Bronchial epithelial cell (primary cell): ENCODE measurements around a stretch of chr14.

- RRBS, 2 experiments: no CpG with 5 or more reads among the region's 27 CpGs
Measured at GRCh38 chr14:24141670-24142125, 307 bp upstream of the EMC9 start.

GRCh38 chr14:24177614-24178109, 5.8 kb downstream of the REC8 start:
- RRBS, 2 experiments: no CpG with 5 or more reads among the region's 7 CpGs

DNA sequence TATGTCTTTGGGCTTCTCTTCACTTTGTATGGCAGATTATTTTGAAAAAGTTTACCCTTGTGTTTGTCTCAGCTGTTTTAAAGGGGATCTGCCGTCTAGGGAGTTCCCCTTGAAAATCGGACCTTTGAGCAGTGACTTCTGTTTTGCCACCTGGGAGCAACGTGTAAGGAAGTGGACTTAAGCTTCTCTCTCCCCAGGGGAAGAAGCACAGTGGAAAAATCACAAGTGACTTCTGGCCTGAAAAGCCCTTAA, 1.1 kb upstream of the TM9SF1 start:
- RRBS, 2 experiments: no CpG with 5 or more reads among the region's 3 CpGs

- RRBS, 2 experiments: no CpG with 5 or more reads among the region's 9 CpGs
Measured at GRCh38 chr14:24233137-24233346, 313 bp downstream of the GMPR2 start.

DNA sequence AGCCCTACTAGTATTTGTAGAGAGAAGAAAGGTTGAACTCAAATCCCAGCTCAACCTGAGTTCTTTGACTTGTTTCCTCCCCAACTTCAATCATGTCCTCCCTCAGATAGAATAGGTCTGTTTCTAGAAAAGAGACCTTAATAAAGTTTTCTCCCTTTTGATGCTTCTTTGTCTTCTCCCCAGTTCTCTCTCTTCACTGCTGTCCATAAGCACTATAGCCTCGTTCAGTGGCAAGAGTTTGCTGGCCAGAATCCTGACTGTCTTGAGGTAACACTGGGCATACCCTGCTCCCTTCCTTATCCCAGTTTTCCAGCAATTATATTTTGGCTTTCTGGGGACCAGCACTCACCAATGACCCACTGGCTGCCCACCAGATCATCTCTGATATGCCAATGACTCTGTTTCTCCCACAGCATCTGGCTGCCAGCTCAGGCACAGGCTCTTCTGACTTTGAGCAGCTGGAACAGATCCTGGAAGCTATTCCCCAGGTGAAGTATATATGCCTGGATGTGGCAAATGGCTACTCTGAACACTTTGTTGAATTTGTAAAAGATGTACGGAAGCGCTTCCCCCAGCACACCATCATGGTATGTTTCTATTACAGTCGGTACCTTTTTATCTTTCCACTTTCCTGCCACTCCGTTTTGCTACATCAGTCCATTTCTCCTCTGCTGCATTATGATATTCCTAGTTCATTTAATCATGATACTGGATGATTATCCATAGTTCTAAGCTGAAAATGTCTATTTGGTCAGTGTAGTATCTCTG, 3.0 kb downstream of the GMPR2 start:
- RRBS, 2 experiments: no CpG with 5 or more reads among the region's 5 CpGs

GRCh38 chr14:24257922-24258860, 4.8 kb downstream of the TGM1 start:
- RRBS, 2 experiments: no CpG with 5 or more reads among the region's 18 CpGs

DNA sequence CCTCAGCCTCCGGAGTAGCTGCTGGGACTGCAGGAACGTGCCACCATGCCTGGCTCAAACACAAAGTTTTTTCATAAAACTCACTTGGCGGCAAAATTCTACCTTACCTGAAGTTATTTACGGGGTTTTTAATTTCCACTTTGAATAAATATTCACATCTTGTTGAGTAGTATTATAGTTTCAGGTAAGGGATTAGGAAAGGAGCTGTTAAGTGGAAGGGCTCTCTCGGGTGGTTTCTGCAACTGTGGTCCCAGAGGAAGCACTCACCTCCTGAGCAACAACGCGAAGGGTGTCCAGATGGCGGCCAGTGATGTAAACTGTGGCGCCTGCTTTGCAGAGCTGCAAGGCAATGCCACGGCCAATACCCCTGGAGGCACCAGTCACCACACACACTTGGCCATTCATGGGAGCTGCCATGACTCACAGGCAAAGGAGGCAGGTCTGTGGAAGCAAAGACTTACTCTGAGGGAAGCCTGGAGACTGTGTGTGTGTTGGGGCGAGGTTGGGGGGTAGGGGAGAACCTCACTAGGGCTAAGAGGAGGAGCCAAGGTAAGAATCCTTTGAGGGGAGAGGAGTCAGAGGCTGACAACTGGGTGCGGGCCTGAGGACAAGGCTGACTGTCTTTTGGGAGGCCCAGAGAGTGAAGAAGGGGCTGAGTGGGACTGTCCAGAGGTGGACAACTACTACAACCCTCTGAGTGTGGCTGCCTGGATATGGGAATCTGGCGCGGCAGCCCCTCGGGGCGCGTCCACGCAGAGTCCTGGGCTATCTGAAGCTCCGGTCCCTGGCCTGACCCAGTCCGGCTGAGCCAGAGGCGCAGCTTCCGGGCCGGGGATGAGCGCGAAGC, 667 bp downstream of the DHRS1 start:
- RRBS, 2 experiments: no CpG with 5 or more reads among the region's 25 CpGs

DNA sequence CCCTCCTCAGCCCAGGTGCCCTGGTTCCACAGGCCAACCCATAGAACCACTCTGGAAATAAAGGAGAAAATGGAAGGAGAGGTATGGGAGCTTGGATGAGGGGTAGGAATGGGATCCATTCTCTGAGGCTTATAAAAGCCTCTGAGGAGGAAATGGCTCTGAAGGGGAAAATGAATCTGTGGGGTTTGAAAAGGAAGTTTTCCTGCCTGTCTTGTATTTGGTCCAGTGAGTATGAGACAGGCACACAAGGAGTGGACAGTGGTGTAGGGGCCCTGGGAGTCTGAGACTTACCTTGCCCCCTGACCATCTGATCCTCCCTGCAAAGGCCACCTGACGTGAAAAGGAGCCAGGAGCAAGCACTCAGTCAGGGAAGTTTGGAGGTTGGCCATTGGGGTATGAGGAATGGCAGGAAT, 866 bp downstream of the LTB4R start:
- RRBS, 2 experiments: no CpG with 5 or more reads among the region's 1 CpG

DNA sequence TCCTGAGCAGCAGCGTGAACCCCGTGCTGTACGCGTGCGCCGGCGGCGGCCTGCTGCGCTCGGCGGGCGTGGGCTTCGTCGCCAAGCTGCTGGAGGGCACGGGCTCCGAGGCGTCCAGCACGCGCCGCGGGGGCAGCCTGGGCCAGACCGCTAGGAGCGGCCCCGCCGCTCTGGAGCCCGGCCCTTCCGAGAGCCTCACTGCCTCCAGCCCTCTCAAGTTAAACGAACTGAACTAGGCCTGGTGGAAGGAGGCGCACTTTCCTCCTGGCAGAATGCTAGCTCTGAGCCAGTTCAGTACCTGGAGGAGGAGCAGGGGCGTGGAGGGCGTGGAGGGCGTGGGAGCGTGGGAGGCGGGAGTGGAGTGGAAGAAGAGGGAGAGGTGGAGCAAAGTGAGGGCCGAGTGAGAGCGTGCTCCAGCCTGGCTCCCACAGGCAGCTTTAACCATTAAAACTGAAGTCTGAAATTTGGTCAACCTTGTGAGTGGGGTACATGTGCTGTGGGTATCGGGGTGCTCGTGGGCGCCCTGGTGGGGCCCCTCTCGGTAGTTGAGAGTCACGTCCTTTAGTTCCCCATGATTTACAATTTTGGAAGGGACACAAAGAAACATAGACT, 5.3 kb downstream of the LTB4R start:
- RRBS, 2 experiments: 28 to 46% methylated on average over 6 of the region's 41 CpGs

DNA sequence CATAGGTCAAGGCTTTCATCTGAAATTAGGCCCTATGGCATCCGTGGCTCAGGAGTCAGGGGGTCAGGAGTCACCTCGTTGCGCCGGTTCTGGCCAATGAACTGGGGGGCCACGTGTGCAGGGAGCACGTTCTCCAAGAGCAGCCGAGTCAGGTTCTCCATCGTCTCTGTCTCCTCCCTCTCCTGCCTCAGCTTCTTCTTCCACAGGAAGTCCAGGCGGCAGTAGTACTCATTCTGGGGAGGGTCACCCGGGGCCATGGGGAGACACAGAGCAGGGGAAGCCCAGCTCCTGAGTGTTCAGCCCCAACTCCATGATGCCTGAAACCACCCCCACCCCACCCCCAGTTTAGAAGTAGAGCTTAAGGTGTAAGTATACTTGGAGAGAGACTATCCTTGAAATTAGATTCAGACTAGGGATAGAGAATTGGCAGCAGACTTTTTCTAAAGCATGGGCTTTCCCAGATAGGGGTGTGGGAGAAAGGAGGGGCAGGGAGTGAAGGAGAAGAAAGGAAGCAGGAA, 10.7 kb downstream of the LTB4R start:
- RRBS, 2 experiments: no CpG with 5 or more reads among the region's 10 CpGs

GRCh38 chr14:24376967-24378098, 9.3 kb downstream of the NFATC4 start:
- RRBS, 2 experiments: no CpG with 5 or more reads among the region's 11 CpGs

GRCh38 chr14:24633222-24633661, 748 bp downstream of the GZMB start:
- RRBS, 2 experiments: no CpG with 5 or more reads among the region's 2 CpGs

DNA sequence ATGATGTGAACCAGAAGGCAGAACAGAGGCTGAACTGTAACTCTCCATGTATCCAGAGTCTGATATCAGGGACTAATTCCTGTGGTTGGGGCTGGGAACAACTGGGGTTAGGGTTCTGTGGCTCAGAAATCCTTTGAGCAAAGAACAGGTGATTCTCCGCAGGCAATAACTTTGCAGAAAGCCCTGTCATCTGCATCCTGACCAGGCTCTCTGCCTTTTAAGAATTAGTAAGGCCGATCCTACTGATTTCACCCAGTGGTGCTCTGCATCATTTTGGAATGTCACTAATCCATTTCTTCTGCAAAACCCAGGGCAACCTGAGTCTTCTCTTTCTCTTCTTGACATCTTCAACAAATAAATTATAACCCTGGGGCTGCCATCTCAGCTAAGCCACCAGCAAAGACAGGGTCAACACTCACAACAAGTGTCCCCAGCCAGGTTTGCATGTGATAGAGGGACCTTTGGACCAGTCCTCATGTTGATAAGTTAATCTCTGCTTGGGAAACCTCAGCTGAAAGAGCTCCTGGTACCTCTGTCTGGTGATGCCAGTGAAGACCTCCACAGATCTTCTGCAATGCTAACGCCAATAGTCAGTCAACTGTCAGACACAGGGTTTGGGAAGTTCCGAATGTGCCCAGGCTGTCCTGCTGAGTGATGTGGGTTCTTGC, 179.6 kb upstream of the GZMB start:
- RRBS, 2 experiments: no CpG with 5 or more reads among the region's 4 CpGs

DNA sequence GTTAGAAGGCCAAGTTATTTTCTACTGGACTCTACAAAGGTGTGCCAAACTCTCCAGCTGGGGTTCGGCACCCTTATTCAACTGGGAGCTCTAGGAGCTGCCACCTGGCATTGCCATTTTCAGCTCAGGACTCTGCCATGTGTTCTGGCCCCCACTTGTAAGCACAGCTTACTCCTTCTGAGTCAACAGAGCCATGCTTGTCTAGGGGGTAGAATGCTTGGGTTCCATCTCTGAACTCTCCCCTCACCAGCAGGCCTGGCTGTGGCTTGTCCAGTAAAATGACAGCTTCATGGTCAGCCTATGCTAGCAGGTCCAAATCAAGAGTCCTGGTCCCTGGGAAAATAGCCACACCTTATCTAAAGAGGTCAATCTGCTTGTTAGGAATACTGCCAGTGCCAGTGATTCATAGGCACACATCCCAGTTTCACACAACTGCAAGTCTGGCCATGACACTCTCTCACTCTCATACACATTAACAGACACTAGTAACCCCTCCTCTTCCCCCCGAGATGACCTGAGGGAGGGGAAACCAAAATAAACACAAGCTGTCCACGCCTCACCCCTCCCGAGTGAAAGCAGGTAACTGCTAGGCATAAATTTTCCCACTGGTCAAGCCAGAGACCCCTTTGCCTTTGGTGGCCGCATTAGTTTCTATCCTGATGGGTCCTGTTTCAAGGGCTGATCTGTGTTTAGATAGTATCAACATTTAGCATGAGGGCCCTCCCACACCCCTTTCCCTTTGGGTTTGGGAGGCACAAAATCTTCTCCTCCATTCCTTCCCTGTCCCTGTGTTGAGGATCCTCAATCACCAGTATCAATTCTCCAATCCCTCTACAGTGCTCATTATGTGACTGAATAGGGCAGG, 182.3 kb upstream of the GZMB start:
- RRBS, 2 experiments: no CpG with 5 or more reads among the region's 5 CpGs

DNA sequence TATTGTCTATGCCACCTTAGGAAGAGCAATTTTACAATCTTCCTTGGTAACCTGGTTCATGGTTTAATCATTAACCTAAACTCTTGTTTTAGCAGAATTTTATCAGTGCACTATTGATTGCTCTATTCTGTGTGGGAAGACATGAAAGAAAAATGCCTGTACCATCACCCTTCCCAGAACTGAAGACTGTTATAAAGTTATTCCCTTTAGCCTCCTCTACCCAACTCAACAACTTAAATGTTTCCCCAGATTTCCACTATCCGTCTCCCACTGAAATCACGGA, 183.3 kb upstream of the GZMB start:
- RRBS, 2 experiments: no CpG with 5 or more reads among the region's 2 CpGs

GRCh38 chr14:24974220-24974480, 75.8 kb downstream of the STXBP6 start:
- RRBS, 2 experiments: no CpG with 5 or more reads among the region's 5 CpGs

DNA sequence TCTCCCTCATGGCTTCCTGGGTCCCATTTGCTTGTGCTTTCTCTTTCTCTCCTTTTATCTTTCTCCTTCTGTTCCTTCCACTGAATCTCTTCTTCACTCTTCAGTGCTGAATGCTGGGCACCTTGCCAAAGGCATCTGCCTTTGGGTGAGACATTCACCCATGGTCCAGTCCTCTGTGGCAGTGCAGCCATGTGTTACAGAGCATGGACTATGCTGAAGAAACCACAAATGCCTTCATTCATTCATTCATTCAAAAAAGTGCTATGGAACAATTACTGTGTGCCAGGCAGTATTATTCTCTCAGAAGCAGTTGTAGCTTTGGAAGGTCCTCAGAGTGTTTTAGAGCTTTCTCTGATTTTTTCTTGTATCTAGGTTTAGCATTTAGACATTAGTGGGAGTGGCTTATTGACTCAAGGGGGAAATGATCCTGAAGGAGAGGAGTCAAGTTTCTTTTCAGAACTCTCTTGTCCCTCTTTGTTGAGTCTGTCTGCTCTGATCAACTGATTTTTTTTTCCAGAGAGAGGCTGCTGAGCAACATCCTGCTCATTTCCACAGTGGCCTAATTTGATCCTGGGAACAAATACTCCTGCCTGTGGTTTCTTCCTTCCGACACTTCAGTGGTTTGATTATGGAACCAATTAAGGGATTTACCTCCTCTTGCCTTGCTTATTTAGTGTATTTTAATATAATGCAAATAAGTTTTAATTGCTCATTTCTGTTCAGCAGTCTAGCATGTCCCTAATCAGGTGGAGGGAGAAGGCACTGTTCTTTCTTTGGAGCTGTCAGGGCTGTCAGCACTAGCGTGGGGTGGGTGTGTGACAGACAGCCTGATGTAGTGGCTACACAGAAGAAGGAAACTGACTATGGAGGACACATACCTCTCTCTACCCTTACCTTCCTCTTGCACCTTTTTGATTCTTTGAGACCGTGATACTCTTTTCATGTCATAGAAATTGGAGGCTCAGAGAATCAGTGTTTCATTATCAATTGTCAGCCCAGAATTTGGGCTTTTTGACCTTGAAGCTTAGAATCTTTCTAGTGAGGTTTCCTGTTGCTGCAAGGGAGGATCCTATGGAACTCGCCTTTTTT, 344.8 kb upstream of the STXBP6 start:
- RRBS, 2 experiments: no CpG with 5 or more reads among the region's 4 CpGs

DNA sequence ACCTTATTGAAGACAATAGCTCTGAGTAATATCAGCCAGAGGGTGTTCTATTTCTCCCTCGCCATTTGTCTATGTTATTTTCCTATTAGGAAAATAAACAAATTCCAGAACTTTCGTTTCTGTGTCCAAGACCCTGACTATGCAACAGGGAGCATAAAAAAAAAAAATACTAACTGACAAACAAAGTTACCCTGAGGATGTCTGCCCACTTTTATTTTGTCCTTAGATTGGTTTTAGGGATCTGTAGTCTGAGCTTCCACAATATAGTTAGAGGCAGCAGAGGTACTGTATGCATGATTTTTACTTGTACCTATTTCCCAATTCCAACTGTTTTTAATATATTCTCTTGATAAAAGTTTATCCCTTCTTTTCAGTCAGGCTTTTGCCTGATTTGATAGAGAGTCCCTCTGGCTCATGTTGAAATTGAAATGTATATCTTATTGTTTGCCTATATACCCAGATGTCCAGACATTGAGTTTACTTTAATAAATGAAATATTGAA, 419.4 kb downstream of the NOVA1 start:
- RRBS, 2 experiments: no CpG with 5 or more reads among the region's 2 CpGs

DNA sequence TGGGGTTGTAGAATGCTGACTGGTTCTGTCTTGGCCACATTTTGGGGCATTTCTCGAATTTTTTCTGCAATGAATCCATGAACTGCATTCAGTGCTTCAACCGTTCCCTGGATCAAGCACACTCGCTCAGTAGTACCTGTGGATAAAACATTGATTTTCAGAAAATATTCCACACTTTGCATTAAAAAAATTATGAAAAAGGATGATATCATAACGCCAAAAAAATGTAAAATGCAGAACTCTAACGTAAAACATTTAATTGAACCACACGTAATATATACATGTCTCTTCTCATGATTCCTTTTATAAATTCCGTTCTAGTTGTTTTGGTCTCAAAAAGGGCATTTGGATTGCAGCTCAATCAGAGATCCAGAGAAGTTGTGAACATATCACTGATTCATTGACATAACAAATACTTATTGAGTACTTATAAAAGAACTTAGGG, 117.8 kb downstream of the NOVA1 start:
- RRBS, 2 experiments: no CpG with 5 or more reads among the region's 7 CpGs